ENCODE measurements around a stretch of chr3.

GRCh38 chr3:12582878-12583160 lies 25.9 kb downstream of the MKRN2 start:
- PRO-cap = no peak

DNA sequence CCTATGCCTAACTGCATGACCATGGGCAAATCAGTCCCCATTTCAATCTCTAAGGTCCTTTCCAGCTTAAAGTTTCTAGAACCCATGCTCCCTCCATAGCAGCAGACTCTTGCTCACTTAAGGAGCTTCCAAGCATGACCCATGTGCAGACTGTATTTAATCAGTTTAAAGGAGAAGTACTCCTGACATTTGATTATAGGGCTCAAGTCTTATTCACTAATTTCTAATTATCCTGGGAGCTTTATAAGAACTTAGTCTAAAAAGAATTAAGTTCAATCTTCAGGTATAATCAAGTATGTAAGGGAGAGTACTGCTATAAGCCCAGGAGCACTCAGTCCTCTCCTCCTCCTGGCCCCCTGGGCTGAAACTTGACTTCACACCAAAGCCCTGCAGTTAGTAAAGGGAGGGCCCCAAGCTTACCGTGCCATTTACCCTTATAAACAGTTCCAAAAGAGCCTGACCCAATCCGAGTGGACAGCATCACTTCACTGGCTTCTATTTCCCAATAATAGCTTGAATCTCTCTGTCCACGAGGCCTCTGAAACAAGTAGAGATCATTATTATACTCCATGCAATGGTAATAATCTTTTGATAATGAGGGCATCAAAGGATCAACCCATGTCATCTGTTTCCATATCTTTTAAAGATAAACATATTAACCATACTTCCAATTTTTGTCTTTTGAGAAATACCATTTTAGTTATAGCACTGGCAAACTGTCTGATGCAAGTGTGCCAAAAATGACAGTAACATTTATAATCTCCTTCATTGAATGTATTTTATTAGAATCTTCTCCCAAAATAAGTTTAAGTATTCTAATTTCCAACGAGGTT lies 42.6 kb downstream of the MKRN2 start:
- PRO-cap = no peak

DNA sequence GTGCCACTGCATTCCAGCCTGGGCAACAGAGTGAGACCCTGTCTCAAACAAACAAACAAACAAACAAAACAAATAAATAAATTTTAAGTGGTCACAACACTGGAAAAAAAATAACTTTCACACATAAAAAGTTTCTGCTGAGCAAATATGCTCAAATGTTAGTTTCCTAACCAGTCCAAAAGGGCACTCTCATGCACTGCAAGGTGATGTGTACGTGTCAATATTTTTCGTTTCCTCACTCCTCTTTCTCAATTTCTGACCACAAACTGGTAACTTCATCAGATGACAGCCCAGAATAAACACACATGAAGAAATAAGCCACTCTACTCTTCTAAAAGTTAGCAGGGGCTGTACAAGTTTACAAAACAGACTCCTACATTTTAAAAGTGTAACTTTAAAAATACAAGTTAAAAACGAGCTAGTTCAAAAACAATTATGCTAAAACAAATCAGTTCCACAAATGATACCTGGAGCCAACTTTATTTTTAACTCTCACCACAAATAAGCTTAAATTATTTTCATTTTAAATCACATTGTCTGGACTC lies 16.3 kb downstream of the RAF1 start:
- PRO-cap = no peak

DNA sequence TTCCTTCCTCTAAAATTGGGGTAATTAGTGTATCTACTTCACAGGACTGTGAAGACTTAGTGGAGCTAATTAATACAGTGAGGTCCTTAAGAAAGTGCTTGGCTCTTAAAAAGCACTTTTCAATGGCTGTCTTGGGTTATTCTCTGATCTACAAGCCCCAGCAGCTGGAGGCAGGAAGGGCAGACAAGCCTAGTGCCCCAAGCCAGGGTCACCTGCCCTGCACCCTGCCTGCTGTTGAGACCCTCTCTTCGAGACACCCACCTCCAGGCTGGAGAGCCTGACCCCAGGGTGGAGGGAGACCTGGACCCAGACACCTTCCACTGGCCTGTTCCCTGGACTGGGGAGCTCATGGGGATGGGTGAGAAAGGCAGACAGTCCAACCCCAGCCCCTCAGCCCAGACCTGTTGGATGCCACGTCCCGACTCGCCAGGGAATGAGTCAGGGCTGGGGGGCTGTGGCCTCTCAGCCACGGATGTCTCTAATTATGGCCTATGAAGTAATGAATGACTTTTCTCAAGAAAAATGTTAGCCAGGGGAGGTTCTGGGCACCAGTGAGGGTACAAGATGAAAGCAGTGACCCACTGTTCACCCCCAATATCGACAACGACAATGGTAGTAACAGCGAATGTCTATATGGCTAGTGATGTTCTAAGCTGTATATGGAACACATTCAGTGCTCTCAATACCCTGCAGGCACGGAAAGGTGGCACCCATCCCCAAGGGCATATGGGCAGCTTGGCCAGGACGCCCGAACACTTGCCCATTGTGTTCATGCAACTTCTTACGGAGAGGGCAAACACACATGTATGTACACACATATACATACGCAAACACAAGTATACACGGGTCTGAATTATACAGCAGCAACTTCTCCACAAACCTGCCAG lies 107.0 kb upstream of the RPL32 start:
- PRO-cap = no peak

GRCh38 chr3:12992984-12993638 lies 80.1 kb downstream of the IQSEC1 start:
- PRO-cap = no peak

DNA sequence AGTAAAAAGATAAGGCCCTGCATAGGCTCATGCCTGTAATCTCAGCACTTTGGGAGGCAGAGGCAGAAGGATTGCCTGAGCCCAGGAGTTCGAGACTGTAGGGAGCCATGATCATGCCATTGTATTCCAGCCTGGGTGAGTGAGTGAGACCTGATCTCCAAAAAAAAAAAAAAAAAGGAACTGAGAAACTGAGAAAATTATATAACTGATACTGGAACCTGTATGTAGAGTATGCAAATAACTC lies 70.9 kb downstream of the IQSEC1 start:
- PRO-cap = bidirectional peak, plus-strand start outside the sequence, minus-strand start at position 175 of the sequence

GRCh38 chr3:13019097-13020440 lies 53.7 kb downstream of the IQSEC1 start:
- PRO-cap = unidirectional peak, minus-strand start at chr3:13019459; bidirectional peak, plus-strand start at chr3:13019936, minus-strand start at chr3:13019831

DNA sequence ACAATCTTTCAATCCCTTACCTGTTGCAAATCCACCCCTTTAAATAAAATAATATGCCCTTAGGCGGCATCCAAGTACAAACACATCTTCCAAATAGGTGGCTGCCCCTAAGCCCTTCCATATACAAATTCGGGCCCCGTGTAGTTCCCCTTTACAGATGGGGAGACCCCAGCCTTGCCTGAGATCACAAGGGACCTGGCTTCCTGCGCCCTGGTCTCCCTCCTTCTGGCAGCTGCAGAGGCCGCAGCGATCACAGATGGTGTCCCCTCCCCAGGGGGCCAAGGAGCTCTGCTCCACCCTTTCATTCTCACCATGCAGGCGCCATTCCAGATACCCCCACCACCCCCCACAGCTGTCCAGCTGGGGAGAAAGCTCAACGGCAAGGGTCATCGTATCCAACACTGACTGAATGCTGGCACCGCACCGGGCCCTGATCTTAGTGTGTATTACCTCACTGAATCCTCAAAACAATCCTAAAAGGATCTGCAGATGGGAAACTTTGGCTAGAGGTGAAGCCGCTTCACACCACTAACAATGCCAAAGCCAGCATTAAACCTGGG lies 52.1 kb downstream of the IQSEC1 start:
- PRO-cap = bidirectional peak, plus-strand start at position 181 of the sequence, minus-strand start at position 131 of the sequence

DNA sequence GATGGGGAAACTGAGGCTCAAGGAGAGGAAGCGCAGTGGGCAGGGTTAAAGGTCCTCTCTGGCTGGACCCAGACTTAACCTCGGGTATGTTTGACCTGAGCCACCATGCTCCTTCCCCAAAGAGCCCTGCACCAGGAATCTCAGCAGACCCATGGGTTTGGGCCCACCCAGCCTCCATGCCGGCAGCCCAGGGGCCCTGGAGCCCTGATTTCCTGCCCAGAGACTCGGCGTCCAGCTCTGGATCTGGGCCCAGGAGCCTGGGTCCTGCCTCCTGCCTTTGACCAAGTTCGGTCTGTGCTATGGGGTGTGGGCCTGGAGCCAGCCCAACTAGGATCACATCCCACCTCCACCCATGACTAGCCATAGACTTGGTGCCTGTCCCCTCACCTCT lies 25.5 kb downstream of the IQSEC1 start:
- PRO-cap = unidirectional peak, minus-strand start at position 189 of the sequence

- PRO-cap = bidirectional peak, plus-strand start at chr3:13072456, minus-strand start at chr3:13072332
Observed at GRCh38 chr3:13072139-13072916, 901 bp downstream of the IQSEC1 start.

DNA sequence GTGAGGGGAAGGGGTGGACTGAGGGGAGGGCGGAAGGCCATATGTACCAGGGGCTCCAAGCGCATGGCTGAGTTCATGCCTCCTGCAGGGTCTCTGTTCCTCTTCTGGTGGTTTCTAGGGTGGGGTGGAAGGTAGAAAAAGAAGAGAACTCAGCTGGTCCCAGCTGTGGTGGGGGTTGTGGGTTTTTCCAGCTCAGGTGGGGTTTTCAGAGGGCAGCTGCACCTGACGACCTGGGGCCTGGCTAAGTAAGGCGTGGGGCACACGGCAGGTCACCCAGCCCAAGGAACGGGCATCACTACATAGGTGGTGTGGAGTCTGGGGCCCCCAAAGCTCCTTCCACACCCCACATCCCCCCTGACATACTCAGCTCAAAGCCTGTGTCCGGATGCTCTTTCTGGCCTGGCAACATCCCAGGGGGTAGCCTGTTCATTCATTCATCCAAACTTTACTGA lies 10.8 kb upstream of the IQSEC1 start:
- PRO-cap = bidirectional peak, plus-strand start at position 190 of the sequence, minus-strand start at position 95 of the sequence

DNA sequence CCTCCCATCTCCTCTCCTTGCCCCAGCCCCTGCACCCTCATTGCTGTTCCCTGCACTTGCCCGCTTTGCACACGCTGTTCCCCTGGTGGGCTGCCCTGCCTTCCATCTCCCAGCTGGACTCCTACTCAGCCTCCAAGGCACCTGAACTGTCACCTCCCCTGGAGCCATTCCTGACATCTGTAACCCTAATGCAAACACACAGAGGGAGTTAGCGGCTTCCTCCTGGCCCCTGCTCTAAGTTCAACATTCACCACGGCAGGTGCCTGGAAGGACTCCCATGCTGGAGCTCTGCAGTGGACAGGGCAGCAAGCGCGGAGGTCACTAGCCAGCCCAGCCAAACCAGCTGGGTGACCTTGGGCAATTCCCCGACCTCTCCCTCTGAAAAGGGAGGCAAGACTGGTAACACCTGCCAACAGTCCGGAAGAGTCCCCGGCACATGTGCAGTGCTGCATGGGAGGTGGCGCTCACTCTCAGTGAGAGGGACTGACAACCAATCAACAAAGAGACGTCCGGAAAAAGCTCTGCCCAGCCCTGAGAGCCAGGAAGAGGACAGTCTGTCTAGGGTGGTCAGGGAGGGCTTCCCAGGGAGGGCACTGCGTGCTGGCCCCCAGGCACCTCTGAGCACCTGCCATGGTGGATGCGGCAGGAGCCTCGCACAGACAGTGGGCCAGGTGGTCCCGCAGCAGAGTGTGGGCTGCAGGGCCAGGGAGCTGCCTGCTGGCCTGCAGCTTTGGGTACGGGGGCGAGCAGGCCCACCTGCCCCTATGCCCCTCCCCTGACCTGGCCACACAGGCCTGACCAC lies 39.0 kb upstream of the IQSEC1 start:
- PRO-cap = no peak

GRCh38 chr3:13189678-13190435 lies 116.6 kb upstream of the IQSEC1 start:
- PRO-cap = no peak

- PRO-cap = no peak
Observed at GRCh38 chr3:13246093-13246412, 172.8 kb upstream of the IQSEC1 start.

- PRO-cap = unidirectional peak, plus-strand start at chr3:13419153; unidirectional peak, plus-strand start at chr3:13419311; bidirectional peak, plus-strand start at chr3:13419881, minus-strand start at chr3:13419935
Observed at GRCh38 chr3:13419099-13420193, 676 bp downstream of the NUP210 start.

GRCh38 chr3:13420816-13421944 lies 1.1 kb upstream of the NUP210 start:
- PRO-cap = bidirectional peak, plus-strand start at chr3:13421205, minus-strand start at chr3:13421081; bidirectional peak, plus-strand start at chr3:13421253, minus-strand start at chr3:13421239

DNA sequence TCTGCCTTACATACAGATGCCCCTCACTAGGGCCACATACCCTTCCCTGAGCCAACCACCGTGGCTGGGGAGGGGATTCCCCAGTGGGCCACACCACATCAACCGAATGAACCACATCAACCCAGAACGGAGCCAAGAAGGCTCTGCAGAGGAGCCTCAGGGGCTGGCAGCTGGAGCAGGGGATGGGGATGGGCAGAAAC lies 4.5 kb upstream of the FBLN2 start:
- PRO-cap = no peak

DNA sequence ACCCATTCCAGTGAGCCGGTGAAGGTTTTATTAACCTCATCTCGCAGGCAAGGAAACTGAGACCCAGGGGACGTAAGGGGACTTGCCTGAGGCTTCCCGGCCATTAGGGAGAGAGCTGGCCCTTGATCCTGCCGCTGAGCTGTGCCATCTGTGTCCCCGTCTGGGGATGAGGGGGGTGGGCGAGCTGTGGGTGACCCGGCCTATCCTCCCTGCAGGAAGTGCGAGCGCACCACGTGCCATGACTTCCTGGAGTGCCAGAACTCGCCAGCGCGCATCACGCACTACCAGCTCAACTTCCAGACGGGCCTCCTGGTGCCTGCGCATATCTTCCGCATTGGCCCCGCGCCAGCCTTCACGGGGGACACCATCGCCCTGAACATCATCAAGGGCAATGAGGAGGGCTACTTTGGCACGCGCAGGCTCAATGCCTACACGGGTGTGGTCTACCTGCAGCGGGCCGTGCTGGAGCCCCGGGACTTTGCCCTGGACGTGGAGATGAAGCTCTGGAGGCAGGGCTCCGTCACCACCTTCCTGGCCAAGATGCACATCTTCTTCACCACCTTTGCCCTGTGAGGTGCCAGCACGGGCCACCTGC lies 88.5 kb downstream of the FBLN2 start:
- PRO-cap = no peak

DNA sequence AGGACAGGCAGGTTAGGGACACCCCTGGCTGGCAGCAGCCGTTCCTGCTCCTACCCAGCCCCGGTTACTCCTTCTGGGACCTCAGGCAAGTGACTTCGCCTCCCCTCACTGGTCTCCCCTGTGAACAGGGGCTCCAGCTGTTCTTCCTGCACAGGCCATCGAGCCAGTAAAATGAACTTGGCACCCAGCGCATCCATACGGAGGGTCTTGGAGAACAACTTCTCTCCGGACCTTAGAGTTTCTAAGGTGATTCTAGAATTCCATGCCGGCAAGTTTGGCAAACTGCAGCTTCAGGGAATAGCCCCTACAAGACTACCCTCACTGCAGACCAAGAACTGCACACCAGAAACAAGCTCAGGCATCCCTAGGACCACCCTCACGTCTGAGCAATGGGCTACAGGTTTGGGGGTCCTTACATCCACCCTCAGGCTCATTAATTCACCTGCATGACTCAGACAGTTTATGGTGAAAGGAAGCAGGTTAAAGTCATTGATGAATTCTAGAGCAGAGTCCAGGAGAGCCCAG lies 90.6 kb downstream of the FBLN2 start:
- PRO-cap = no peak

DNA sequence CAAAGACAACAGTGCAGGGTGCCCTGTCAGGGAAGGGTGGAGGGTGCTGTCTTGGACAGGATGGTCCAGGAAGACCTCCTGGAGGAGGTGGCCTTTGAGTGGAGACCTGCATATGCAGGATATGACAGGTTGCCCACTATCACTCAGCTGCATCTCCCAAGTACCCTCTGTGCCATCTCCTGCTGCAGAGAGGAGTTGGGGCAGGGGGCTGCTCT lies 14.0 kb downstream of the WNT7A start:
- PRO-cap = no peak

All from bronchial lymph node (tissue), 1 donor.